ENCODE data around the genes ABCB9, PITPNM2, MPHOSPH9 and TCTN2.

GRCh38 chr12:122966275-122966928 lies at the start of gene ABCB9:
TSS of gene ABCB9 (minus strand) at chr12:122966463.
- RRBS, result 2% methylated on average over 7 of the region's 41 CpGs

- RRBS, result no CpG with 5 or more reads among the region's 7 CpGs
Measured at GRCh38 chr12:122969646-122970198, 3.5 kb upstream of the ABCB9 start.

GRCh38 chr12:122984030-122984179 lies 3.4 kb downstream of the ARL6IP4 start:
- RRBS, result no CpG with 5 or more reads among the region's 4 CpGs

DNA sequence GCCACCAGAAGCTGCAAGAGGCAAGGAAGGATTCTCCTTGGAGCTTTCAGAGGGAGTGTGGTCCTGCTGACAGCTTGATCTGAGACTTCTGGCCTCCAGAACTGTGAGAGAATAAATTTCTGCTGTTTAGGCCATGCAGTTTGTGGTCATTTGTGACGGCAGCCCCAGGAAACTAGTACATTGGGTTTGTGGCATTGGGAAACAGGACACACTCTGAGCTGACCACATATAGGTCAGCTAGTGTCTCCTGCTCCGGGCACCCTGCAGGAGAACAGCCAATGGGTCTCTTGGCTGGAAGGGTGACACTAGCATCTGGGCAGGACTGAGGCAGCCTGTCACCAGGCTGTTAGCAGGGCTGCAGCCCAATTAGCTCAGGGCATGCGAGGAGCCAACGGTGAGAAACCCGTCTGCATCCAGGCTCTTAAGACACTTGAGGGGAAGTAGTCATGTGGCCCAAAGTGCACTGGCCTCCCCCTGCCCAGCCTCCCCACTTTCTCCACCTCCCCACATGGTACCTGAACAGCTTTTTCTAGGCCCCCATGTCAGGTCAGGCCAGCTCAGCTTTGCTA lies 83.2 kb downstream of the PITPNM2 start:
- RRBS, result no CpG with 5 or more reads among the region's 5 CpGs

GRCh38 chr12:123118462-123119166 lies 32.3 kb downstream of the PITPNM2 start:
- RRBS, result no CpG with 5 or more reads among the region's 14 CpGs

DNA sequence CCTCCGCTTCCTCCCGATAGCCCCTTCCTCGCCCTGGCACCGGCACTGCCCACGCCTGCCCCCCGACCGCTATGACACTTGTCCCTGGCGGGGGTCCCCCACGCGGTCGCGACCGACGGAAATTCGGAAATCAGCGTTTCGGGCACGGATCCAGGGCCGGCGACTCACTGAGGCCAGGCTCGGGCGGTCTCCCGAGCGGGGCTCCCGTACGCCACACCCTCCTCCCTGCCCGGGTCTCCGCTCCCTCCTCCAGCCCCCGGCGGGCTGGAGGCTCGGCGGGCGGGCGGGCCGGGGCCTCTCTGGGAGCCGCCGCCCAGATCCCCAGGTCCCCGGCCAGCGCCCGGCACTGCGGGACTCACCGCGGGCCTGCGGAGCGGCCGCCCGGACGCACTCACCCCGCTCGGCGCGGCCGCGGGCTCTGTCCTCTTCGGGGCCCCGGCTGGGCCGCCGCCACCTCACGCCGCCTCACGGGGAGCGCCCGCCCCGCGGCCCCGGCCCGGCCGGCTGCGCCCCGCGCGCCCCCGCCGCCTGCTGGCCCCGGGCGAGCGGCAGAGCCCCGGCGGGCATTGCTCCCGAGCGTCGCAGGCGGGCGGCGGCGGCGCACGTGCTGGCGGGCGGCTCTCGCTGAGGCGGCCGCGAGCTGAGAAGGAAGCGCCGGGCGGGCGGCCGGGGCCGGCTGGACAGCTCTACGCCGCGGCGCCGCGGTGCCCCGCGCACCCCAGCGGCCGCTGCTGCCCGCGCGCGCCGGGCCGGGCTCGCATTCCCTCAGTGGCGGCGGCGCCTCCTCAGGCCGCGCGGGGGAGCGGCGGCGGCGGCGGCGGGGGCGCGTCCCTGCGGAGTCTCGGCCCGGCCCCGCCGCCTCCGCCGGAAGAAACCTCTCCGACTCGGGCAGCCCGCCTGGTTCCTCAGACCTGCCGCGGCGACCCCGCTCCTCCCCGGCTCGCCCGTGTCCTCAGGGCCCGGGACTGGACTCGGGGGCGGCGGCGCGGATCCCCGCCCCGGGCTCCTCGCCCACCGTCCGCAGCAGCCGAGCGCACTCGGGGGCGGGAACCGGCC lies at the start of gene PITPNM2:
TSS of gene PITPNM2 (minus strand) at position 733 of the 1,056 bp plus-strand sequence.
- RRBS, result 1% methylated on average over 122 of the region's 164 CpGs

DNA sequence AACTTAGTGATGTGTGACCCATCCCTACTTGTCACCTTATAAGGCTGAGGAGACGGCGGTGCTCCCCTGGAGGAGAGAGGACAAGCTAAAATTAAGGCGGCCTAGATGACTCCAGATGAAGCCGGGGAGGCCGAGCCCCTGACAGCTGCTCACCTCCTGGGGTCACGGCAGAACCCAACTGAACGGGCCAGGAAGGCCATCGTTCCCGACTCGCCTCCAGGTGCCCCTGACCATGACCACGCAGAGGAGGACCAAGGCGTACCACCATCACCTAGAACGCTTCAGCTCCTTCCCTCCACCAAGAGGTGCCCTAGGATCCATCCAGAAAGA lies 911 bp upstream of the PITPNM2 start:
- RRBS, result no CpG with 5 or more reads among the region's 13 CpGs

DNA sequence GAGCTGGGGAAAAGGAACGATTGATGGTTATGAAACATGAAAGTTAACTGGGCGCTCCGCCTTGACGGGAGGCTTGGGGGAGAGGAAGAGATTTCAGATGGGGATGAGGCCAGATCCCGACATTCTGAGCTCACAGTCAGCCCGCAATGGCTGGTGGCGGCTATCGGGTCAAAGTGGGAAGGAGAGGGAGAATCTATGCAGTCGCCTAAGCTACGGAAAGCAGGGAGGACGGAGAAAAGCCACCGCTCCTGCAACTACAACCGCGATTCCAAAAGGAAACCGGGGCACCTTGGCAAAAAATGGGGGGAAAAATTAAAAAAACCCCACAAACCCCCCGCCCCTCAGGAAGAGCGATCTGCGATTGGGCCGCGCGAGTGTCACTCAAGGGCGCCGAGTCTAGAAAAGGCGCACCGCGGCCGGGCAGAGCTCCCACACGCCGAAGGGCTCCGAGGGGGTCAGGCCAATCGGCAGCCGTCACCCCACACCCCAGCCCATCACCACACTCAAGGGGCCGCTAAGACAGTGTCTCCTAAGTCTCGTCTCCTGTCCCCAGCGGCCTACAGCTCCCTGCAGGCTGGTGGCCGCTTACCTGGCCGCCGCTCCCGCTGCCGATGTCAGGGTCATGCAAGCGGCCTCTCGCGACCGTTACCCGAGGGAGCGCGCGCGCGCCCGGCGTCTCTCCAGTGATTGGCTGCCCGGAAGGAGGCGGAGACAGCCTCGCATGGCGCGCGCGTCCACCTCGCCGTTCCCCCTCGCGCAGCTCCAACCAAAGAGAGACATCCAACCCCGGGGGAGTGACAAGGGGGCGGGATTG lies at the start of gene MPHOSPH9:
TSS of gene MPHOSPH9 (minus strand) at position 656 of the 814 bp plus-strand sequence.
- RRBS, result under 1% methylated on average over 9 of the region's 65 CpGs

DNA sequence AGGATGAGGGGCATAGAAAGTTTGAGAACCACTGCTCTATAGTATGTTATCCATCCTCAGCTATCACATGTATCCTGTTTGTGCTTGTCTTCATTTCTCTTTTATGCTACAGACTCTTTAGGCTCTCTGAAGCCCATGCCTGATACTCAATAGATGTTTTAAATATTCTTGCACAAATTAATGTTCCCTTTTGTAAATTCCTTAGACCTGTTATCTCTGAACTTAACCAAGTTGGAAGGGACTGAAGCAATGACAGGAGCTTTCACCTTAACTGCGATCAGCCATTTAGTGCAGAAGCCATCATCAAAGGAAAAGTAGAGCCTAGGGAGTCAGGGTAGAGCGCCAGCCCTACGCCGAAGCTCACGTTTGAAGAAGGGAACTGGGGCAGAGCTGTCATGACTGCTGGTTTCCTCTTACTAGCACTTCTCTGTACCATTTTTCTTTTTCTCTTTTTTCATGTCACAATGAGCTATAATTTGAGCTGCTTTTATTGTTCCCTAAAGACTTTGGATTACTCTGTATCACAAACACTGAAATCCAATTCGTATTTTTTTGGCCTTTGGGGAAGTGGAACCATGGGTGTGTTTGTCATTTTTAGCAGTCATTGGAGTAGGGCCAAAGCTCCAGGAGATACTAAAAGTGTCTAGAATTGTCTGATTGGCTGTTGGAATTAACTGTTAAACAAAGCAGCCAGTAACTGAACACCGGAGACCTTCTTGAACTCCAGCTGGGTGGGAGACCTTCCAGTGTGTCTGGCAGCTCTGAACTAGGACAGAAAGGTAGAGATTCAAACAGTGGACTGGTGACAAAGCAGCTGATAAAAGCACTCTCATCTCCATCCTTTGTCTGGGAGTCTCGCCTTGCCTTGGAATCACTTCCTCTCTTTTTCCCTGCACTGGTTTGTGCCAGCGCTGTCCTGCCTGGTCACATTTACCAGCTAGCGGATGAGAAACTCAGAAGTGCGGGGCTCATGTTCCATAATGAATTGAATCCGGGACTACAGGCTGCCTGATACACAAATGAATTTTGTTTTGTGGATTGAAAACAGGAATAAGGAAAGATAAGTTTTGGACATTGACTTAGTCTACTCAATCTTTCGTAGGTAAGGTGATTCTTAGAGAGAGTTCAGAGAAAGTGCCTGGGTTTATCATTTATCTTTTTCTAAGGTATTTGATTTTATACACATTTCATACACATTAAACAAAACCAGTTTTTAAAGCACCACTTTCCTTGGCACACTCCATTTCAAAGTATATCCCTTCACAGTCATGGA lies 9.1 kb downstream of the MTRFR start:
- RRBS, result no CpG with 5 or more reads among the region's 13 CpGs

DNA sequence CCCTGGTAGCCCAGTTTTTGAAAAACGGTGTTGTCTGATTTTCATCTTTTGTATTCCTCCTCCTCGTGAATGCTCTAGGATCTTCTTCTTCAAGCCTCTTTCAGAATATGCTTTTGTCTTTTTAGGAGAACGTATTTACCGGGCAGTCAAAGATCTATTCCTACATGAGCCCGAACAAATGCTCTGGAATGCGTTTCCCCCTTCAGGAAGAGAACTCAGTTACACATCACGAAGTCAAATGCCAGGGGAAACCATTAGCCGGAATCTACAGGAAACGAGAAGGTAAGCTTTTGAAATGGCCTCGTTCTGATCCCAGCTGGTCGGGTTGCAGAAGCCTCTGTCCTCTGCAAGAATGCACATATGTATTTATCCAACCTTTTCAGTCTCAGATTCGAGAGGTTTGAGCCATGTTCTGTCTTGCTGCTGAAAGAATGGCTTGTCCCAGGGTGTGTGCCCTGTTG lies 6.6 kb downstream of the KMT5A start:
- RRBS, result no CpG with 5 or more reads among the region's 12 CpGs

DNA sequence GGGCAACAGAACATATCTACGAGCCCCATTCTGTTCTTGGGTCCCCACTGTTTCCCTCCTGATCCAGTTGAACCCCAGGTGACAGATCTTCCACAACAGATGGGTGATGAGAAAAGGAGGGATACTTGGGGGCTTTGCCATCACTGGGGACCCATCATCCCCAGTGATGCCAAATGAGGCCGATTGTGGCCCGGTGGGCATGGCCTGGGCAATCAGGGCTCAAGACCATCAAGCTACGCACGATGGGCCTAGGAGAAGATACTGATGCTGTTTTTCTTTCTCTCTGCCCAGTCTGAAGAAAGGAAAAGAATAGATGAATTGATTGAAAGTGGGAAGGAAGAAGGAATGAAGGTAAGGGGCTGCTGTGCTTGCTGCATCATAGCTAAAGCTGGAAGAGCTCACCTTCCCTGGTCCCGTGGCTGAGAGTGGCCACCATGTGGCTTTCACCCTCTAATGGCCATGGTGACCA lies 19.4 kb downstream of the KMT5A start:
- RRBS, result no CpG with 5 or more reads among the region's 6 CpGs

- RRBS, result no CpG with 5 or more reads among the region's 16 CpGs
Measured at GRCh38 chr12:123479252-123479959, 21.5 kb downstream of the SNRNP35 start.

GRCh38 chr12:123670753-123671936 lies at the start of gene TCTN2:
TSS of gene TCTN2 (plus strand) at chr12:123671113.
- RRBS, result 1% methylated on average over 40 of the region's 60 CpGs

DNA sequence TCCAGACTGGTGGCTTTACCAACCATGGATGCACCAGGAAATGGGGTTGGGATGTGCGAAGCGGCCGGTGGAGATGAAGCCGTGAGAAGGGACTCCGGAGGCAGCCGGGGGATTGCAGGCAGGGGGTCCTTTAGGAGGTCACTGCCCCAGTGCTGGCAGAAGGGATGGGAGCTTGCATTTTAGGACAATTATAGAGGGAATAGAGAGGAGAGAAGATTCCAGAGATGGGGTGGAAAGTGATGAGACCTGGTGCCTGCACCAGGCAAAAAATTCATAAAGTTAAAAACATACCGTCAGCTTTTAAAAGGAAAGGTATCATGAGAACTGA lies 61.1 kb downstream of the DNAH10 start:
- RRBS, result no CpG with 5 or more reads among the region's 7 CpGs

GRCh38 chr12:123949364-123950056 lies 23.1 kb downstream of the CCDC92 start:
- RRBS, result no CpG with 5 or more reads among the region's 18 CpGs

DNA sequence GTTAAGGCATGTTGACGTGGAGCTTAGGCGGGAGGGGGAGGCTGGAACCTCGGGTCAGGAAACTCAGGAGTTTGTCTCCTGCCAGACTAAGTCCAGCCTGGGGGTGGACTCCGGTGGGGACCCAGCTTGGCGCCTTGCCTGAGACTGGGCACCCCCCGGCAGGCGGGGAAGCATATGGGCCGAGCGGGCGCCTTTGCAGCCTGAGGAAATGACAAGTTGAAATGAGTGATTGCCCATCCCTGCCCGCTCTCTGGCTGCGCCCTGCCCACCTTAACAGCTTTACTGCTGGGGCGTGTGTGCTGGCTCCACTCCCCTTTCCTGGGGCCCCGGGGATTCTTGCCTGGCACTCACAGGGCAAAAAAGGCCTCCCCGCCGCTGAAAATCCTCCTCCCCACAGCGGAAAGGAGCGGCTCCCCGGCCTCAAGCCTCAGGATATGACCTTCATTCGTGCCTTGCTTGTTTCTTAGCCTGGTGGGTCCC lies 1.4 kb downstream of the RFLNA start:
- RRBS, result 6% methylated on average over 9 of the region's 20 CpGs

DNA sequence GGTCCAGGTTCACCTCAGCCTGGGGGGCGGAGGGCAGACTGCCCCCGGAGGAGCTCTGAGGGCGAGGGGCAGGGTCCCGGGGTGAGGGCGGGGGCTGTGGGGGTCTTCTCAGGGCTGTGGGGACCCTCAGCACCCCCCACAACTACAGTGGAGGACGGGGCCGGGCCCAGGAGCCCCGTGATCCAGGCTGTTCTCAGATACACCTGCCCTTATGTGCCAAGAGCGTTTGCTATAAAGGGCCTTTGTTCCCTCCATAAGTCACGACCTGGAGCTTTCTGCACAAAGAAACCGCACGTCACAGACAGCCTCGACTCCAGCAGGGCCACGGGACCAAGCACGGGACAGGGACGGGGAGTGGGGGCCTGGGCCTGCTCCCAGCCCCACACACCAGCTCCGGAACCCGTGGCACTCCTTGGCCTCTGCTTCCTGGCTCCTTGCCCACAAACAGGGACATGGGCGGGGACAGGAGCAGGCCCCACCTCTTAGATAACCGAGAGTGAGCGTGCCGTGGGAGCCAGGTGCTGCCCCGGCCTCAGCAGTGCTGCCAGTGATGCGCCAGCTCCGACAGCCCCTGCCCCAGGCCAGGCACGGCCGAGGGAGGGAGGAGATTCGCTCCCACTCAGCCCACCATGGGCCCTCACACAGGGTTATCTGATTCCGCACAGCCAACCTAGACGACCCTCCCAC lies 101.9 kb downstream of the RFLNA start:
- RRBS, result 36% methylated on average over 7 of the region's 30 CpGs

- RRBS, result 25% methylated on average over 6 of the region's 35 CpGs
Measured at GRCh38 chr12:124411084-124412072, 116.5 kb downstream of the RFLNA start.

DNA sequence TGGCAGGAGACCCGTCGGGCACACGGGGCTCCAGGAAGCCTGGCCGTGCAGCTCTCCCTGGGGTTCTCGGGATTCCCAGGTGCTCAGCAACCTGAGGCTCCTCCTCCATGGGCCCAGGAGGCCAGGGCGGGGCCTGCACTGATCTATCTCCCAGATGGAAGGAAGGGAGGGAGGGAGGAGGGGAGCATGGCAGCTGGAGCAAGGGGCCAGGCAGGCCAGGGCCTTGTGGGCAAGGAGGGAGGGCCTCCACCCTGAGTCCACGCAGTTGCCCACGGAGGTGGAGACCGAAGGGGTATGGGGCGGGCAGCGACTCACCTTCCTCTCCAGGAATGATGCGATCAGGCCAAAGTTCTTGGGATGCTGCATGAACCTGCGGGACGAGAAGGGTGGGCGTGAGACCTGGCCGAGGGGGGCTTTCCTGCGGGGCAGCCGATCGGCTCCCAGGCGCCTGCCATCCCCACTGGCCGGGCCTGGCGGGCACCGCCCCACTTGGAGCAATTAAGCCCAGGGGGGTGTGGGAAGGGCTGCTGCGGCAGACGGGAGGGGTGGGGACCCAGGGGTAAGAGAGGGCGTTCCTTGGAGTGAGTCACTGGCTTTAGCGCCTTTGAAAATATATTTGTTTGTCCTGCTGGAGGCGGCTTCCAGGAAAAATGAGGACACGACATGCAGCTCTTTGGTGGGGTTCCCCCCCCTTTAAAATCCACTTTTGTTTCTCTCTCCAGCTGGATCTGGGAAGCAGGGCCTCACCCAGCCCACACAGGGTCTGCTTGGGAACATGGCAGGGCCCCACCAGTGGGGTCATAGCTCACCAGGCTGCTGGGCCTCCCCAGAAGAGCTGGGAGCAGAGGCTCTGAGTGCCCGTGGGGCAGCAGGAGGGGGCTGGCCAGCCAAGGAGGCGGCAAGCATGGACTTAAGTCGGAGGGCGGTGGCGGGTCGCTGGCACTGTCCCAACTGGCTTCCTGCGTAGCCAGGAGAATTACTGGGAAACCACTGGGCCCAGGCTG lies 127.6 kb downstream of the RFLNA start:
- RRBS, result no CpG with 5 or more reads among the region's 36 CpGs

DNA sequence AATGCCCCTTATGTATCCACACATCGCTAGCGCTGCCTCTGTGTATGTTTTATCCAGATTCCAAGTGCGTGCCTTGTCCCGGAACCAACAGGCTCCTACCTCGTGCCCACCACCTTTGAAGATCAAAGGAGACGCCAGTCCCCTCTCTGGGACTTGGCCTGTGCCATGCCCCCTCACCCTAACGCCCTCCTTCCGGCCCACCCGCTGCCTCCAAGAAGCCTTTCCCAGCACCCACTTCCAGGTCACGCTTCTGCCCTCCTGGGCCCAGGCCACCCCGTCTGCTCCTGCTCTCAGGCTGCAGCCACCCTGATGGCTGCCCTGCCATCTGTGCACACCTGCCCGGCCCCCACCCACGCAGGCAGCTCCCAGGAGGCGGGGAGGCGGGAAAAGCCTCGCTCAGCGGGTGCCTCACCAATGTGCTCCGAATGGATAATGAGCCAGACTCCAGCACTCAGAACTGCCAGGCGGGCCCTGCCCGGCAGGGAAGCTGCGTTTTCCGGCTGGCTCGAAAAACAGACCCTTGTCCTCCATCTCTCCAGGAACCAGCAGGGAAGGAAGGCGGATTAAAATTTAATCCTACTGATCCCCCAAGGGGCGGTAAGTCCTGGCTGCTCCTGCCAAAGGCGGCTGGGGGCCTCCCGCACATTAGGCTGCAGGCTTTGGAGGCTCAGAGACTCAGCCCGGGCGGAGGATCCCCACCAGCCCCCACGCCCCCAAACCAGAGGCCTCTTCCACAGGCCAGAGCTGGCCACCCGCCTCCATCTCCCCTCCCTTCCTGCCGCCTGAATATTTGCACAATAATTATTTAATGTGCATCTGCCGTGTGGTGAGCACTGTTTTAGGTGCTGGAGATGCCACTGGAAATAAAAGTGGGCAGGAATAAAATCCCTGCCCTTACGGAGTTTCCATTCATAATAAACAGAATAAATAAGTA lies 104.0 kb downstream of the NCOR2 start:
- RRBS, result 65% methylated on average over 4 of the region's 34 CpGs

Measured in zone of skin (tissue), 1 donor.